GM12891 (cell line): ENCODE measurements around the gene ANO10.

- RRBS: no CpG with 5 or more reads among the region's 2 CpGs
Observed at GRCh38 chr3:43287877-43288393, 1.6 kb downstream of the SNRK start.

GRCh38 chr3:43572609-43572902 is 49.3 kb downstream of the ANO10 start:
- RRBS: no CpG with 5 or more reads among the region's 3 CpGs

- RRBS: 1% methylated on average over 33 of the region's 91 CpGs
Observed at GRCh38 chr3:43621495-43622767, at the start of gene ANO10. Gene ANO10, minus strand, starts transcription at chr3:43622011.

- RRBS: no CpG with 5 or more reads among the region's 5 CpGs
Observed at GRCh38 chr3:44340061-44340434, 1.5 kb downstream of the TCAIM start.

DNA sequence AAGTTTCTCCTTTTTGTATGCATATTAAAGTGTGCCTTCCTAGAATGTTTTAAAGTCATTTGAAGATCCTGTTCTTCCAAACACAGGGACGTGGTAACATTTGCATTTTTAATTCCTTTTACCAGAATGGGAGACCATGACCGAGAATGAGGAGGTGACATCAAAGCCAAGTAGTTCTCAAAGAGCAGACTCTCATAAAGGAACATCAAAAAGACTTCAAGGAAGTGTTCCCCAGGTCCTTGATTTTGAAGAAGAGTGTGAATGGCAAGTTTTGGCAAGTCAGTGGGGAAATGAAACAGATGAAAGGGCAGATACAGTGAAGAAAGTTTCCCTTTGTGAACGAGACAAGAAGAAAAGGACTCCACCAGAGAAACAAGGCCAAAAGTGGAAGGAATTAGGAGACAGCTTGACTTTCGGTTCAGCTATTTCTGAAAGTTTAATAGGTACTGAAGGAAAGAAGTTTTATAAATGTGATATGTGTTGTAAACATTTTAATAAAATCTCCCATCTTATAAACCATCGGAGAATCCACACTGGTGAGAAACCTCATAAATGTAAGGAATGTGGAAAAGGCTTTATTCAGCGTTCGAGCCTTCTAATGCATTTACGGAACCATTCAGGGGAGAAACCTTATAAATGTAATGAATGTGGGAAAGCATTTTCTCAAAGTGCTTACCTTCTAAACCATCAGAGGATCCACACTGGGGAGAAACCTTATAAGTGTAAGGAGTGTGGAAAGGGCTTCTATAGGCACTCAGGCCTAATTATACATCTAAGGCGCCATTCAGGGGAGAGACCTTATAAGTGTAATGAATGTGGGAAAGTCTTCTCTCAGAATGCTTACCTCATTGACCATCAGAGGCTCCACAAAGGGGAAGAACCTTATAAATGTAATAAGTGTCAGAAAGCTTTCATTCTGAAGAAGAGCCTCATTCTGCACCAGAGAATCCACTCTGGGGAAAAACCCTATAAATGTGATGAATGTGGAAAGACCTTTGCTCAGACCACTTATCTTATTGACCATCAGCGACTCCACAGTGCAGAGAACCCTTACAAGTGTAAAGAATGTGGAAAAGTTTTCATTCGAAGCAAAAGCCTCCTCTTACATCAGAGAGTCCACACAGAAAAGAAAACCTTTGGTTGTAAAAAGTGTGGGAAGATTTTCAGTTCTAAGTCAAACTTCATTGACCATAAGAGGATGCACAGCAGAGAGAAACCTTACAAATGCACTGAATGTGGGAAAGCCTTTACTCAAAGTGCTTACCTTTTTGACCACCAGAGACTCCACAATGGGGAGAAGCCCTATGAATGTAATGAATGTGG is 6.3 kb upstream of the ZNF35 start:
- RRBS: no CpG with 5 or more reads among the region's 11 CpGs

DNA sequence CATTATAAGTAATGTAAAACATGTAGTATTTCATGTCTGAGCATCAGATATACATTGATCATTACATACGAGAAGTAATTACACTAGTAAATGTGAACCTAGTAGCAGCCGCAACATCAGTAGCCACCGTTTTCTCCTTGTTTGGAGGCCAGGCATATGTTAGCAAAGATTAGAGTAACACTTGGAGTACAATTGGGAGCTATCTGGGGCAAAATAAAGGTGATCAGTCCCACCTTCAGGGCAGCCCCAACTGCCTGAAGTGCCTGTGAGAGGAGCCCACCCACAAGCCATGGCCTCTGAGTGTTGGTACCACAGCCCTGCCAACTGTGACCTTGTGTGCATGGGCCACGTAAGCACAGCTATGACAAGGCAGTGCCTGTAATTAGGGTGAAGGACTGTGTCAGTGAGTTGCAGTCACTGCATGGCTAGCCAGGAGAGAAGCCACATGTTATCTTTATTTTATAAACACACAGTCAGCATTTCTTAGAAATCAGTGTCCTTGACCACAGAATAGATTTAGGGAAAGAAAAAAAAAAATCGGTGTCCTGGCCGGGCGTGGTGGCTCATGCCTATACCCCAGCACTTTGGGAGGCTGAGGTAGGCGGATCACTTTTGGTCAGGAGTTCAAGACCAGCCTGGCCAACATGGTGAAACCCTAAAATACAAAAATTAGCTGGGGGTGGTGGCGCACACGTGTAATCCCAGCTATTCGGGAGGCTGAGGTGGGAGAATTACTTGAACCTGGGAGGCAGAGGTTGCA is 24.8 kb downstream of the EXOSC7 start:
- RRBS: no CpG with 5 or more reads among the region's 11 CpGs

DNA sequence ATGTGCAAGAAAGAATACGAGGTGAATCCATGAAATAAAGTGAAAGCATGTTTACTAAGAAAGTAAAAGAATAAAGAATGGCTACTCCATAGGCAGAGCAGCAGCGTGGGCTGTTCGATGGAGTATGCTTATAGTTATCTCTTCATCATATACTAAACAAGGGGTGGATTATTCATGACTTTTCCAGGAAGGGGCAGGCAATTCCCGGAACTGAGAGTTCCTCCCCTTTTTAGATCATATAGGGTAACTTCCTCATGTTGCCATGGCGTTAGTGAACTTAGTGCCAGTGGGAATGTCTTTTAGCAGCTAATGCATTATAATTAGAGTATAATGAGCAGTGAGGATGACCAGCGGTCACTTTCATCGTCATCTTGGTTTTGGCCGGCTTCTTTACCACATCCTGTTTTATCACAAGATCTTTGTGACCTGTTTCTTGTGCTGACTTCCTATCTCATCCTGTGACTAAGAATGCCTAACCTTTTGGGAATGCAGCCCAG is 38.6 kb downstream of the CLEC3B start:
- RRBS: no CpG with 5 or more reads among the region's 8 CpGs

DNA sequence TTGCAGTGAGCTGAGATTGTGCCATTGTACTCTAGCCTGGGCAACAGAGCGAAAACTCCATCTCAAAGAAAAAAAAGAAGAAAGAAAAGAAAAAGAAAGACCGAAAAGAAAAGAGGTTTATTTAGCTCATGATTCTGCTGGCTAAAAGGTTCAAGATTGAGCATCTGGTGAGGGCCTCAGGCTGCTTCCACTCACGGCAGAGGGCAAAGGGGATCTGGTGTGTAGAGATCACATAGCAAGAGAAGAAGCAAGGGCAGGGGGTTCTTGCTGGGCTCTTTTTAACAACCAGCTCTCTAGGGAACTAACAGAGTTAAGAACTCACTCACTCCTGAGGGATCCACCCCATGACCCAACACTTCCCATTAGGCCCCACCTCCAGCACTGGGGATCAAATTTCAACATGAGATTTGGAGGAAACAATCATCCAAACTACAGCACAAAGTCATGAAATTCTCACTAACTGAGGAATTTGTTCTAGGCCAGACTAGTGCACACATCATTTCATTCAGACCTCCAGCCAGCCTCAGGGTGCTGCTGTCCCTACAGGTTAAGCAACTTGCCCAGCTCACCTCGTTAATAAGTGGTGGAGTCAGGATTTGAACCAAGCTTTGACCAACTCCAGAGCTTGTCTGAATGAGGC is 7.3 kb downstream of the CDCP1 start:
- RRBS: no CpG with 5 or more reads among the region's 4 CpGs

DNA sequence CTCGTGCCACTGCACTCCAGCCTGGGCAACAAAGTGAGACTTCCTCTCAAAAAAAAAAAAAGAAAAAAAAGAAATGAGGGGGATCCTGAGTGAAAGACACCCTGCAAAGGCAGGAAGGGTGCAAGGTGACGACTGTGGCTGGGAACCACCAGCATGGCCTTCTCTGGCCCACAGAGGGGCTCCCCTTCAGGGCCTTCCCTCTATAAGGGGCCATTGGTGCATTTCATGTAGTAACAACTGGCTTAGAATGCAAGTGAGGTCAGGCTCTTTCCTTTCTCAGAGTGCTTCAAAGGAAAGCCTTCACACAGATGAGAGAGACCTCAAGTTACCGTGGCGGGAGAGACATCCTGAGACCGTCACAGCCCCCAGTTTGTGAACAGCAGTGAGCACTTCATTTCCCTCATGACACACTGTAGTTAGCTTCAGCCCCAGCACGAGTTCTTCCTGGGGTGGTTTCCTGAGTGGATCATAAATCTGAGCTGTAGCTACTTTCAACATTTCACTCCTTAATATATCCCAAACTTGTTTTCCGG is 96.6 kb upstream of the LIMD1 start:
- RRBS: no CpG with 5 or more reads among the region's 7 CpGs

DNA sequence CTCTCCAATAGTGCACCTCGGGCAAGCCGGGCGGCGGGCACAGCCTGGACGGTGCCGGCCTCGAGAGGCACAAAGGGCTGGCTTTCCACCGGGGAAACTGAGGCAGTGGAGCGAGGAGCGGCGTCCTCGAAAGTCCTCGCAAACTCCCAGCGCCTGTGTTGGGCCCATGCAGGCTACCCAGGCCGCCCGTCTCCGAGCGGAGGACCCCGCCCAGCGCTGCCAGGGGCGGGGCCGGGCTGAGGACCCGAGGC is 1.0 kb upstream of the LIMD1 start:
- RRBS: no CpG with 5 or more reads among the region's 23 CpGs

DNA sequence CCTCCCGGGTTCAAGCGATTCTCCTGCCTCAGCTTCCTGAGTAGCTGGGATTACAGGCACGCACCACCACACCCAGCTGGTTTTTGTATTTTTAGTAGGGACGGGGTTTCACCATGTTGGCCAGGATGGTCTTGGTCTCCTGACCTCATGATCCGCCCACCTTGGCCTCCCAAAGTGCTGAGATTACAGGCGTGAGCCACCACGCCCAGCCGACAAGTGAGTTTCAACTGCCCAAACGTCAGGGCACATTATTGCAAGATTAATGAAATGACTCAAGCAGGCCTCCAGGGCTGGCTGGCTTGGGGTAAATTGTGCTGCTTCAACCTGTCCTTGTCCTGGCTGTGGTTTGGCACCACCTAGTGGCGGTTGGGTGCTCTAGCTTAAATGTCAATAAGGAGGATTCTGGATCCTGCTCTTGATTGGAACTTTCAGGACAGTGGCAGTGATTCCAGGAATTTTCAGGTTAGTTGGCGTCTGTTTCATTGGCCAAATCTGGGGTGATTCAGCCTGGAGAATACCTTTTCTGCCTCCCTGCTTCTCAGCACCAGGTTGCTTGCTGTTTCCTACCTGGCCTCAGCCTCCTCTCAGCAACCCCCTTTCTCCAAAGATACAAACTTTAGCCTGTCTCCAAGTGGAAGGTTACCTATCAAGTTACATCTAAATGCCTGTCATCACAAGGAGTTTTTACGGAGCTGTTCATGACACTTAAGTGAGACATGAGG is 32.4 kb upstream of the SACM1L start:
- RRBS: no CpG with 5 or more reads among the region's 12 CpGs

- RRBS: no CpG with 5 or more reads among the region's 21 CpGs
Observed at GRCh38 chr3:45688370-45688993, 714 bp upstream of the SACM1L start.

- RRBS: no CpG with 5 or more reads among the region's 5 CpGs
Observed at GRCh38 chr3:45817975-45818635, 21.8 kb upstream of the SLC6A20 start.

GRCh38 chr3:45911749-45912360 is 25.5 kb downstream of the CCR9 start:
- RRBS: no CpG with 5 or more reads among the region's 9 CpGs

DNA sequence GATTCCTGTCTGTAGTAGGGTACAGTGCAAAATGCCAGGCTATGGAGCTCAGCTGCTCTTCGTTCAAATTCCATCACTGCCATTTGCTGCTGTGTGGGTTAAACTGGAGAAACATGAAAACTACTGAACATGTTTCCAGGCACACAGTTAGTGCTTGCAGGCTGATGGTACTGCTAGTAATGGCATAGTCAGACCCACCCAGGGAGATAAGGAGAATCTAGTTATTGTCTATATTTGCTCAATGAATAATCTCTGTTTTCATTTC is 284 bp downstream of the CXCR6 start:
- RRBS: no CpG with 5 or more reads among the region's 1 CpG

DNA sequence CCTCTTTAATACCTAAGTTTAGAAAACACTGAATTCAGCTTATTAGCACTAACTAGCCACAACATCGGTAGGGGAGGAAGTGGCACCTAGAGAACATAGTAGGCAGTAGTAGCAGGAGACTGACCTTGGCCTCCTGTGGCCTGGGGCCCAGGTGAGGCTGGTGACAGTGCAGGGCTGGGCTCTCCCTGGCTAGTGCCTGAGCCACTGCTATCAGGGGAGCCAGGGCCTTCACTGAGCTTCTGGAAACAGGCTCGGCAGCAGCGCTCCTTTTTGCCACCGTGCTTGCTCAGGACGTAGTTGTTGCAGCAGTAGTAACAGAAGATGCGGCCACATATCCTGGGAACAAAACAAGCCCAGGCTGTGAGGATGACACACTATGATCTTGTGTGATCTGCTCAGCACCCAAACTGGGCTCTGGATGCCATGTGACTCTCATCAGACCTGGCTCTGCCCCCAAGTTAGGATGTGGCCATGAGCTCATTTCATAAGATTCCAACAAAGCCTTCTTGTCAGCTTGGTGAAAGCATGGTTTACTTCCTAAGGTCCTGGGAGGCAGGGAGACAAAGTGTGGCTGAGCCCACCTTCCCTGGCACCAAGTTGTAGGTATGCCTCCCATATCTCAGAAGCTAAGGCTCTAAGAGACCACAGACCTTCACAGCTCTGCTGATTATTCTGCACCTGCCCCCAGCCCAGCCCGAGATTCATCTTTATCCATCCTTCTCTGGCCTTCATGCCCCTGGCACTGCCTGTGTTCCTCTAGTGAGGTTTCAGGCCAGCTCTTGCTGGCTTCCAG is 15.2 kb downstream of the CXCR6 start:
- RRBS: no CpG with 5 or more reads among the region's 7 CpGs

GRCh38 chr3:45966063-45967253 is 23.2 kb downstream of the CXCR6 start:
- RRBS: no CpG with 5 or more reads among the region's 27 CpGs

GRCh38 chr3:46095067-46096276 is 68.2 kb upstream of the XCR1 start:
- RRBS: no CpG with 5 or more reads among the region's 14 CpGs